Jurkat, Clone E6-1 (cell line): ENCODE measurements around the genes KRT86, KRT83, KRT75, KRT6B, KRT2 and KRT78.

DNA sequence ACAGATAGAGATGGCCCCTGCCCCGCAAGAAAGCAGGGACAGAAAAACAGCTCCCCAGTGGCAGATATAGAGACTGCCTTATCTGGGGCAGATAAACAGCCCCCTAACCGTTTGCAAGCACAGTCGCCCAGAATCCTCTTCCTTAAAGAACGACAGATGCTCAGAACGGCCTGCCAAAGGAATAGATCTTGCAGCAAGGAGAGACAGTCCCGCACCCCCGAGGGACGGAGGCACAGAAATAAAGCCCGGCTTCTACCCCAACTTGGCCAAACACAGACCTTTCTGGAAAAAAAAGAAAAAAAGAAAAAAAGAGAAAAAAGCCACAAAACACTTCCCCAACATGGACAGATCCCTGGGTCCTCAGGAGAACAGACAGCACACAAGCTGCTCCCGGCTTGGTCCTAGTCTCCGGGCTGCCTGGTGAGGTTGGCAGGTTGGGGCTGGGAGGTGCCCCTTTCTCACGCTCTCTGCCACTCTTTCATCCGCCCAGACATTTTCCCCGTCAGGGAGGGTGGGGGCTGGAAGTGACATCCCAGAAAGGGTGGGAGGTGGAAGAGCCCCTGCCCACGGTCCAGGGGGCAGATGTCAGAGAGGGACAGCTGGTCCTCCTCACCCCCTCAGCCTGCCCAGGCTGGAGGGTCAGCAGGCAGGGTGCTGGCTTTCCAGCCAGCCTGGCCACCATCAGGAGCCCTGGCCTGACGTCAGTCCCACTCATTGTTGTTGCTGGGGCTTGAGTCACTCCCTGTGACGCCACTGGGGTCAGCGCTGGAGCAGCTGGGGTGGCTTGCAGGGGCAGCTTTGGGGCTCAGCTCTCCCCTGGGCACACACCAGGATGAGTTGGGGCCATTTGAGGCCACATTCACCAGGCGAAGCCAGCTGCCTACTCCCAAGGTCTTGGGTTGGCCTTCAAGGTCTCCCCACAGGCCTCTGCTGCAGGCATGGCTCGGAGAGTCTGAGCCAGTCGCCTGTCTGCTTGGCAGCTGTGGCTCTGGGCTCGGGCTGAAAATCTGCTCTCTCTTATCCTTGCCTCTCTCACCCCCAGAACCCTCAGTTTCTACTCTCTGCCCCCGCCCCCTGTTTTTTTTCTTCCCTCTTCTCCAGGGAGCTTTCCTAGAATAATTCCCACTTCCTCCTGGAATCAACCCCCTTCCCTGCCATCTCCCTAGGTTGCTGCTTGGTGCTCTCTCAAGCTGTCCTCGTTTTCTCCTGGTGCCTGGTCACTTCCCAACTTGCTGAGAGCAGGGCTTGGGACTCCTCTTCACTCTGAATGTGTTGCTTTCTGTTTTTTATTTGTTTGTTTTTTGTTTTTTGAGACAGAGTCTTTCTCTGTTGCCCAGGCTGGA lies 5.7 kb upstream of the ATG101 start:
- RRBS = no CpG with 5 or more reads among the region's 24 CpGs

DNA sequence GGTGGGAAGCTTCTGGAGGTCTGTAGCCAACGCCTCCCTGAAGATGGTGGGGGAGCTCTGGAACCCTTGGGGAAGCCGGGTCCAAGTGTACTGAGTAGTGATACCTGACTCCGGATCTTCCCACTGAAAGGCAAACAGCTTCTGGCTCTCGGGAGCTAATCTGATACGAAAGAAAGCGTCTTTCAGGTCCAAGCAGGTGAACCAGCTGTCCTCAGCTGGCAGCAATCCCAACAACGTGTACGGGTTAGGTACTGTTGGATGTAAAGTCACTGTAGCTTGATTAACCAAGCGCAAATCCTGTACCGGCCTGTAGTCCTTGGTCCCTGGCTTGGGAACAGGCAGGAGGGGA lies 38.5 kb downstream of the SMIM41 start:
- RRBS = no CpG with 5 or more reads among the region's 10 CpGs

GRCh38 chr12:52119308-52120377 lies 40.1 kb downstream of the SMIM41 start:
- RRBS = no CpG with 5 or more reads among the region's 31 CpGs

DNA sequence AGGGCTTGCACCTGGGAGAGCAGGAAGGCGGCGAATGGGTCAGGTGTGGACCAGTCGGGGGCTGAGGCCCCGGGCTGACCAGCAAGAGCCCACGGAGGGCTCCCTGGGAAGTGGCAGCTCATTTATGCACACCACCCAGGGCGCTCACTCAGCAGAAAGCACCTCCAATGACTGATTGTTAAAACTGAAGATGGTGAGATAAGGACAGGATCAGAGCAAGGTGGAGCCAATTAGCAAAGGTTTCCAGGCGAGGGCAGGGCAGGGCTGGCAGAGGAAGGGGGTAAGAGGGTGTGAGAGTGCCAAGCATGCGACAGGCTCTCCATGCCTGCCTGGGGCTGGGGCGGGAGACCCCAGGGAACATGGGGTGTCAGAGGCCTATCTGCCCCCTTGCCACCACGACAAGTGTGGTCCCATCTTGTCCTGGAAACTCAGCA lies 6.2 kb downstream of the KRT80 start:
- RRBS = no CpG with 5 or more reads among the region's 10 CpGs

- RRBS = no CpG with 5 or more reads among the region's 5 CpGs
These were observed 5.8 kb downstream of the KRT80 start for GRCh38 chr12:52186011-52186481.

GRCh38 chr12:52249863-52250865 lies 17.1 kb downstream of the KRT7 start:
- RRBS = no CpG with 5 or more reads among the region's 50 CpGs

- RRBS = no CpG with 5 or more reads among the region's 1 CpG
These were observed at the start of gene KRT86 for GRCh38 chr12:52274255-52274909. Gene KRT86, plus strand, starts transcription at chr12:52274645.

DNA sequence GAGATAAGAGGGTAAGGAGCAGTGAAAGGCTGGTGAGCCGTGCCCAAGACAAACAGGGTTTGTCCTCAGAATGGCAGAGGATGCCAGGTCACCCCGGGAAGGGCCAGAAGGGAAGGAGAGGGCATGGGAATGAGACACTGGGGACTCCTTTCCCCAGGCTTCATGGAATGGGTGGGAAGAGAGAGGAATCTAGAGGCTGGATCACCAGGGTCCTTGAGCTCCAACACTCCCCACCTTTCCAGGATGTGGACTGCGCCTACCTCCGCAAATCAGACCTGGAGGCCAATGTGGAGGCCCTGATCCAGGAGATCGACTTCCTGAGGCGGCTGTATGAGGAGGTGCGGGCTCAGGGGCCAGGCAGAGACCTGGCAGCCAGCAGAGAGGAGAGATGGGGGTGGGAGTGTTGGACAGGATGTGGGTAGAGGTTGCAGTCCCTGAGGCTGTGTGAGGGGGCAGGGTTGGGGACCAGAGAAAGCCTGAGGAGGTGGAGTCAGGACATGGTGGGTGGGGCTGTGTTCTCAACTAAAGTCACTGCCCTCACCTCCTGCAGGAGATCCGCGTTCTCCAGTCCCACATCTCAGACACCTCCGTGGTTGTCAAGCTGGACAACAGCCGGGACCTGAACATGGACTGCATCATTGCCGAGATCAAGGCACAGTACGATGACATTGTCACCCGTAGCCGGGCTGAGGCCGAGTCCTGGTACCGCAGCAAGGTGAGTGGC lies 13.5 kb upstream of the KRT81 start:
- RRBS = no CpG with 5 or more reads among the region's 17 CpGs

DNA sequence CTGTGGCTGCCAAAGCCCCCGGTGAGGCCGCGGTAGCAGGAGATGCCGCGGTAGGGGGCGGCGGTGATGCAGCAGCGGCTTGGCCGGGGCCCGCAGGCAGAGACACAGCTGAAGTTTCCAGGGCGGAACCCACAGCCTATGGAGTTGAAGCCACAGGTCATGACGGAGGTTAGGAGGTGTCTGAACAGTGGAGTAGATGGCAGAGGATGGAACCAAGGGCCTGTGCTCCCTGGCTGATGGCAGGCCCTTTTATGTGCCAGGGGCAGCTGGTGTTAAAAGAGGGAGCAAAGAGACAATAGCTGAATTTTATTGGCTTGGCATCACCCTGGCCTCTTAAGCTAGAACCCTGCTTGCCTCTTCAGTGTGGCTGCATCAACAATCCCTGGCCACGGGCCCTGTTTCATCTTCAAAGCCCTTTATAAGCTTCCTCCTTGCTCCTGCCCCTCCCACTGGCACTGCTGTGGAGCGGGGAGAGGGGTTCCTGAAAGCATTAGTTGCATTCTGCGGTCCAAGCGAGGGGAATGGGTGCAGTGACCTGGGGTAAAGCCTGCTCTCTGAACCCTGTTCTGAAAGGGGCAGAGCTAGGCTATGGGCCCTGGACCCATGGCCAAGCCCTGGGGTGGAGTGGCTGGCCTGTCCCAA lies at the start of gene KRT83:
TSS of gene KRT83 (minus strand) at position 224 of the 642 bp plus-strand sequence.
- RRBS = 74% methylated on average over 4 of the region's 16 CpGs

DNA sequence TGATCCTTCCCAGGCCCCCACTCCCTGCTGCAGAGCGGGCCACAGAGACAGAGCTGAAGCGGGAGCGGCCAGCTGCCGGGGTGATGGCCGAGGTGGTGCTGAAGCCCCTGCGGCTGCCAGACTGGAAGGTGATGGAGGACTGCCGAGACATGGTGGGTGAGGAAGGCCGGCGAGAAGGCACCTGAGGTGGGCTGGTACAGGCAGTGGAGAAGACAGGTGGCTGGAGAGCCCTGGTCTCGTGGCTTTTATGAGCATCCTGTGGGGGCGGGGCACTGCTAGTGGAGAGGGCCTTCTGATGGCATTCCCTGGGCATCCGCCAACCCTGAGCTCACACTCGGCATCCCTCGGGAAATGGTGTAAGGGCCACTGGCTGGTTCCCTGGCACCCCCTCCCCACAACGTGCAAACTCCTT lies at the start of gene KRT75:
TSS of gene KRT75 (minus strand) at position 218 of the 412 bp plus-strand sequence.
- RRBS = 97% methylated on average over 3 of the region's 15 CpGs

GRCh38 chr12:52452029-52452682 lies at the start of gene KRT6B:
Gene KRT6B, minus strand, starts transcription at chr12:52452146.
- RRBS = no CpG with 5 or more reads among the region's 8 CpGs

DNA sequence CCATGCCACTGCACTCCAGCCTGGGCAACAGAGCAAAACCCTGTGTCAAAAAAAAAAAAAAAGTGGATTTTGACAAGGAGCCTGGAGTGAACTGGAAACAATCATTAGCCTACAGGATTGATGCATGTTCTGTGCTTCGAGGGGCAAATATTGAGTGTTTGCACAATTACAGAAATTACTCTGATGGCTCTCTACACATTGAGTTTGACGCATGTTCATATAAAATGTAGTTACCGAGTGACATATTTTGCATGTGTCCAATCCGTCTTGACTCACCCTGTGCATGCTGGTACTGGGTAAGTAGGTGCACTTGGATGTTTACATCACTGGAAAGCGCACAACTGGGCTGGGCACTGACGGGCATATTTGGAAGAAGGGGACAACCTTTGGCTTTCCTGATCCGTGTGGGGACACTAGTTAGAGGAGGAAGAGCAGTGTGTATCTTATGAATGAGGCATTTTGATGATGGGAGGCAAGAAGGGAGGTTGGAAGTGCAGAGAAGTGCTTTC lies 4.9 kb upstream of the KRT6A start:
- RRBS = no CpG with 5 or more reads among the region's 7 CpGs

DNA sequence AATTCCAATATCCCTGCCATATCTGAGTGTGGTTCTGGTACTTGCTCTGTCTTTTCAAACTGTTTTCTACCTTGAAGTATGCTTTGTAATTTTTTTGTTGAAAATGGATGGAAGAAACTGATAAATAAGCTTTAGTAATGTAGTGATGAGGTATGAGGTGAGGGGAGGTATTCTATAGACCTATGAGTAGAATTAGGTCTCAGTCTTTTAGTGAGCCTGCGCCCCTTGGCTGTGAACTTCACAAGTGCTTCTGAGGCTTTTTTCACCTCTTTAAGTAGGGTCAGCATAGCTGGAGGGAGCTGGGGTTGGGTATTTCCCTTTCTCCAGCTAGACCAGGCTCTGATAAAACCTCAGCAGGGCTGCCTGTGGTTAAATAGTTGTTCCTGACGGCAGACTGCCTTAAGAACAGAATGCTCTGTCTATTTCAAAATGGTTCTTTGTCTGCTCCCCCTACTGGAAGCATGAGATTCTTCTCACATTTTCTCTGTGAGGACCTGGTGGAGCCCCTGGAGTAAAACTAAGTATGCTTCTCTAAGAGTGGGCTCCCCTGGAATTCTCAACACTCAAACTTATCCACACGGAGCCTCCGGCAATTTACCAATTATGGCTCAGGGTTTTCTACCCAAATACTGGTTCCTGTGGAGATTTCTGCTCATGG lies 13.2 kb downstream of the KRT5 start:
- RRBS = no CpG with 5 or more reads among the region's 4 CpGs

GRCh38 chr12:52522253-52523294 lies 2.4 kb upstream of the KRT5 start:
- RRBS = no CpG with 5 or more reads among the region's 14 CpGs

DNA sequence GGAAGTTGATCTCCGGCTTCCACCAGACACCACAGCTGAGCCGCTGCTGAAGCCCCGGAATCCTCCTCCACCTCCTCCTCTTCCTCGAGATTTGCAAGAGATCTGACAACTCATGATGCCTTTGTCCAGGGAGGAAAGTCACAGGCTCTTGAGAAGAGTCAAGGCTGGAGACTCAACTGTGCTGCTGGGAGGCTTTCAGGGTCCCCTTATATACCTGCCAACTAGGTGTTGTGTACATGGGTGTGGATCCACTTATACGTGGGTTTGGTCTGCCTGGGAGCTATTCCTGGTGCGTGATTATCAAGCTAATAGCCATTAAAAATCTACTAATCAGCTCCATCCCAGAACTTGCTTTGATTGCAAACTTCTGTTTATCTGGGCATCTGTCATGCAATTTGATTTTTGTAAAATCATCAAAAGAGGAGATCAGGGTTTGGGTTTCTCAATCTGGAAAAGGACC lies at the start of gene KRT2:
TSS of gene KRT2 (minus strand) at position 183 of the 460 bp plus-strand sequence.
- RRBS = no CpG with 5 or more reads among the region's 6 CpGs

DNA sequence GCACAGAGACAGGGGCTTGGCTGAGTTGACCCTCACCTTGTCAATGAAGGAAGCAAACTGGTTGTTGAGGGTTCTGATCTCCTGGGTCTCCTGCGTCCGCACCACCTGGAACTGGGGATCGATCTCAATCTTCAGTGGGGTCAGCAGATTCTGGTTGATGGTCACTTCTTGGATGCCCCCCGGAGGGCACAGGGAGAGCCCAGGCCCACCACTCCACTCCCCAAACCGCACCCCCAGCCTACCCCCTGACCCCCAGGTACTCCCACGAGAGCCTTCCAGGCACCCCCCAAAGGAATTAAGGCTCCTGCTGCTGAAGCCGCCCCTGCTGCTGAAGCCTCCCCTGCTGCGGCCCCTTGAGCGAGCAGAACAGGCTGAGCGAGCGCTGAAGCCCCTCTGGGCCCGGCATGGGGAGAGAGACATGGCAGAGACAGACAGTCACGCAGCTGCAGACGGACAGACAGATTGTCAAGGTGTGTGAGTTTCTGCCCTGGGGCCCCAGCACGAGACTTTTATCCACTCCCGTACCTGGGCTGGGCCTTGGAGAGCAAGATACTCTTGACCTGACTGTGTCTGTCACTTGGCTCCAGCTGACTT lies at the start of gene KRT78:
TSS of gene KRT78 (minus strand) at position 484 of the 594 bp plus-strand sequence.
- RRBS = no CpG with 5 or more reads among the region's 16 CpGs

- RRBS = no CpG with 5 or more reads among the region's 10 CpGs
These were observed 6.1 kb upstream of the KRT18 start for GRCh38 chr12:52942752-52943316.

DNA sequence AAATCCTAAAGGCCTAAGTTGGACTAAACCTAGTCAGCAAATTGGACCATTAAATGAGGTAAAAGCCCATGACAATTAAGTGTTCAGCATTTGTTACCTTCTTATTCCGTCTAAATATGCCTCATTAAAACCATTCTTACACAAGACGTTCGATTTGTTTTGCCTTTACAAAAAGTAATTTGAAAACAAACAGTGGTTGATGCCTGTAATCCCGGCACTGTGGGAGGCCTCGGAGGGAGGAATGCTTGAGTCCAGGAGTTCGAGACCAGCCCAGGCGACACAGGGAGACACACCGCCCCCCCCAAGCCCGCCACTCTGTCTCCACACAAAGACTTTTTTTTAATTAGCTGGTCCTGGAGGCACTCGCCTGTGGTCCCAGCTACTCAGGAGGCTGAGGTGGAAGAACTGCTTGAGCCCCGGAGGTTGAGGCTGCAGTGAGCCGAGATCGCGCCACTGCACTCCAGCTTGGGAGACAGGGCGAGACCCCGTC lies 1.0 kb upstream of the EIF4B start:
- RRBS = no CpG with 5 or more reads among the region's 16 CpGs

- RRBS = no CpG with 5 or more reads among the region's 10 CpGs
These were observed 16.1 kb upstream of the TNS2 start for GRCh38 chr12:53033638-53034198.

- RRBS = no CpG with 5 or more reads among the region's 9 CpGs
These were observed 15.3 kb upstream of the TNS2 start for GRCh38 chr12:53034254-53035257.